PC-3 (cell line): ENCODE data around the genes ADSS2 and ENSG00000284188.

DNA sequence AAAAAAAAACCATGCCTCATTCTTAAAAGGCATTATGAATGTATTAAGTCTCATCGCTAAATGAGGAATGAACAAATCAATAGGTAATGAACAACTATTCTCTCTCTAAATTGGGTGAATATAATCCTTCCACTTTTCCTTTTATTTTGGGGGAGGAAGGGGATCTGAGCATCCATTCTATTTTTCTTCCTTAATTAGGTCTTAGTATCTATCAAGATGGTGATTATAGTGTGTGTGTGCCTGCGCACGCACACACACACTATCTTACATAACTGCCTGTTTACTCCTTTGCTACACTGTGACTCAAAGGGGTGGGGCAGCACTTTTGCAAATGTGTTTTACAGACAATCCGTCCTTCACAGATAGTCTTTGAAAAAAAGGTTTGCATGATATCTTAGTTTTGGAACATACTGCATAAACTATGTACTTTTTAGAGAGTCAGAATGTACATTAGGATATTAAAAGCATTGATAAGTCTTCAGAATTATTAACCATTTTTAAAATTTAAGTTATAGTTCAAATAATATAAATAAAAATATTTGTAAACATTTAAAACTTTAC lies 191.5 kb downstream of the SDCCAG8 start:
- RAMPAGE, long total RNA: no peak

DNA sequence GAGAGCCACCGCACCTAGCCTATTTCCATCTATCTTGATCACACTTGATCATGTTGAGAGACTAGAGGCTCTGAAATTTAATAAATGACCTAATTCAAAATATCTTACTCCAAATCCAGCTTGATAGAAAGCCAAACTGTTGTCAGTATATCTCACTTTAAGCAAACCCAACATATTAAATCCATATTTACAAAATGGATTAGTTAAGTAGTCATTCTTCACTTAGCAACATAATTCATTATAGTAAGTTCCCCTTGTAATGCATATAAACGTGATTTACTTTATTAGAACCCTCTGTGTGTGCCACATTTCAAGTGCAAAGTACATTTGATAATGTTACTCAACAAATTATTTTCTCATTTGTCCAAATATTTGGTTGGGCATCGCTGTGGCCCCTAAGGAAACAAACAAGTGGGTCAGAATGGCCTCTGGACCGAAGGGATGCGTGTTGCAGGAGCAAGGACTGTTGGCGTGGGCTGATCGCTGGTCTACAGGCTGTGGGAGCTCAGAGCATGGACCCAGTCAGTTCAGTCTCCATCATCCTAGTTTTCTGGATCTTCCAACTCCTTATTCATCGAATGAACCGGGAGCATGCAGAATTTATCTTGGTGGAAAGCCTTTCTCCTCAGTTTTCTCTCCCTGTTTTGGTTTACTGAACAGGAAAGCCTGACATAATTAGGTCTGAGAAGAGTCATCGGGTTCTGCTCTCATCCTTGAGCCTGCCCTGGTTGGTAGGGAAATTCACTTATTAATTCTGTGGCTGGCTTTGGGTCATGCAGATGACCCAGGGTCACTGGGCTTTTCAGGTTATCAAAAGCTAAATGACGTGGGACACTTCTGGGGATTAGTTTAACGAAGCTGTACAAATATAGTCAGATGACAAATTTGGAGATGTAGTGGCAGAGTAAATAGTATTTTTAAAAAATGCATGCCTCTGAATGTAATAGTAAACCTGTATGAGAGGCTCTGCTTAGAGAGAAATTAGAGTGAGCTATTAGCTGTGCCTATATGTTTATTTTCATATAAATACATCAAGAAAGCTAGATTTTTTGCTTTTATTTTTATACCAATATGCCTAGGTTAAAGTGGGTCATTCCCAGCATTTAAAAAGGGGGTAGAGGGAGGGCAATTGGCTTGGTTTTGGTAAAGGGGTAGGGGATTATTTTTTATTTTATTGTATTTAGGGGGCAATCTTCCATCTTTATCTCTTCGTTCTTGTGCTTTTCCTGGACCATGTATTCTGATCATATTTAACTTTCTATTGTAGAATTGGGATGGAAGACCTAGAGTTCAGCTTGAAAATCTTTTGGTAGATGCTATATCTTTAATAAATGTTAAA lies 200.2 kb downstream of the SDCCAG8 start:
- RAMPAGE, long total RNA: no peak

DNA sequence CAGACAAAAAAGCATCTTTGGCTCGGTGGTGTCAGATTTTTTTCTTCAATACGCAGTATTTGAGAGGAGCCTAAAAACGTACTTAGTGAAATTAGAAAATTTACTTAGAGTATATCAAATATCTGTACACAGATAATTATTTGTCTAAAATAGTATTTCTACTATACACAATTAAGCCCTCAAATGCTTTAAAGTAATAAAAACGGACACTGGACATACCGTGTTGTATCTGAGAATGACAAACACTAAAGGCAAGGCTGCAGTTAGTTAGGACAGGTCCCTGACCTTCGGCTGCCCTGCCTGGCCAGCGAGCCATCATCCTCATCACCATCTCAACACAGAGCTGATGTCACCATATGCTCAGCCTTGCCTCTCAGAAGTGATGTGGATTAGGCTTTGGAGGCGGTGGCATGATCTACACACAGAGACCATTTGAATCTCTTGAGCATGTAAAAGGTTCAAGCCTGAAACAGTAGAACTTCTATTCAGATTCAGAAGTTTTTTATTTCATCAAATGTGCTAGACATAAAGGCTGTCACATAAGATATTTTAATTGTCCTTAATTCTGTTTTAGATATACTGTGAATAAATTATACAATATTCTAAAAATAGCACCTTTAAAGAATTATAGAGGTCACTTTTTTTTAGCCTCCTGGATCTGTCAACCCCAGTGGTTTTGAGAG lies 244.7 kb downstream of the SDCCAG8 start:
- RAMPAGE, long total RNA: no peak

GRCh38 chr1:243505956-243506669 lies 250.3 kb downstream of the SDCCAG8 start:
- RAMPAGE, long total RNA: no peak

DNA sequence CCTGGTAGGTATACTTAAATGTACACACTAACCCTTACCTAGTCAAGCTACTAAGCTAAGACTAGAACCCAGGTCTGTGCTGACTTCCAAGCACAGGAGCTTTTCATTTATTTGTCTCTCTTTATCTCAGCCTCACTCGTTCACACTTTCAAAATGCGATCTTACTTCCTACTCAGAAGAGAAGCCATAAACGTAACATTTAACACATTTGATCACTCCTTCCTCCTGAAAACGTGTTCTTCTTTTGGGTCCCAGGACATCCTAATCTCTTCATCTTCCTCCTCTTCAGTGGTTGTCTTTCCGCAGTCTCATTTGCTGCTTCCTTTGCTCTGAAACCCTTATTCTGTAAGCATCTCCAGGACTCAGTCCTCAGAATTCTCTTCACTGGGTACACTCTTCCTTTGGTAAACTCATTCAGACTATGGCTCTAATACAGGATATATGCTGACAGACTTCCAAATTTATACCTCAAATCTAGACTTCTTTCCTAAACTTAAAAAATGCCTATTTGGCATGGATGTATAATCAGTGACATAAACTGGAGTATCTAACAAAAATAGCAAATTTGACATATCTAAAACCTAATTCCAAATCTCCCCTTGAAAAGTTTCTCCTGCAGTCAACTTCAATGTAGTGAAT lies 228.8 kb downstream of the AKT3 start:
- RAMPAGE, long total RNA: no peak

DNA sequence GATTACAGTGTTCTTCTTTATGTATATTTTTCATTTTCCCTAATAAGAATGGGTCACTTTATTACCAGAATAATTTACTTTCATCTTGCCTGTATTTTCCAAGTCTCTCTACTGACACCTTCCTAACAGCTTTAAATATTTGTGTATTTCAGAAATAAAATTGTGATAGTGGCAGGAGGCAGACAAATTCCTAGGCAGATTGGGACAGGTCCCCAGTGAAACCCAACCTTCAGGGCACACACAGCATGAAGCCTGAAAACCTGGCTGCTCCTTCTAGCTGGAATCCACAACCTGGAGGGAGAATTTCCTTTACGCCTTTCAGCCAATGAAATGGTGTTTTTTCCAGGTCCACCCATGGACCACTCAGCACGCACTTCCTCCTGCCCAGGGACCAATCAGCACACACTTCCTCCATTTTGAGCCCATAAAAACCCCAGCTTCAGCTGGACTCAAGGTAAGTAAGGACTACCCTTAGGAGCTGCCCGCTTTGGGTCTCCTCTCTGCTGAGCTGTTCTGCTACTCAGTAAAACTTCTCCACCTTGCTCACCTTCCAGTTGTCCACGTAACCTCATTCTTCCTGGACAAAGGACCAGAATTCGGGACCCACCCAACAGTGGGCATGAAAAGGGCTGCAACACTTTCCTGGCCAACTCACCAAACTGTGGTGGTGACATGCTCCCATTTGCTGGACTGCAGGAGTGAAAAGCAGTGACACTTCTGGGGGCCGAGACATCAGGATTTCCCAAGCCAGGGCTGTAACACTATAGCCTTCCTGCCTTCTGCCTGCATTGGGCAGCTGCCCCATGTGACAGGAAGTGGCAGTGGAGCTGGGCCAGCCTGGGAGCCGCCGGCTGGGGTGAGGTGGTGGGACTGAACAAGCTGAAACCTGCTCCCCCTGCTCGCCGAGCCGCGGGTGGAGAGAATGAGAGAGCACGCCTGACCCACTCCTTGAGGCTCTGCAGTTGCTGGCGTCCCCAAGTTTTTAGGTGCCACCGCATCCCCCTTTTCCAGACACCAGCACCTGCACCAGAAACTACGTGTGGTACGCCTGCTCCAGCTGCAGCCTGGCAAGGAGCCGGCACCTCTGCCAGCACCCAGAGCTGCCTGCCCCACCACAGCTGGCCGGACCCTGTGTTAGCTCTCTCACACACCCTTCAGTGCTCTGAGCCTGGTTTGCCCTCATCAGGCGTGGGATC lies 119.8 kb downstream of the AKT3 start:
- RAMPAGE, long total RNA: no peak

- RAMPAGE, long total RNA: no peak
These were observed 16.8 kb downstream of the ZBTB18 start for GRCh38 chr1:244067843-244068374.

GRCh38 chr1:244092732-244093605 lies 41.9 kb downstream of the ZBTB18 start:
- RAMPAGE, long total RNA: no peak

DNA sequence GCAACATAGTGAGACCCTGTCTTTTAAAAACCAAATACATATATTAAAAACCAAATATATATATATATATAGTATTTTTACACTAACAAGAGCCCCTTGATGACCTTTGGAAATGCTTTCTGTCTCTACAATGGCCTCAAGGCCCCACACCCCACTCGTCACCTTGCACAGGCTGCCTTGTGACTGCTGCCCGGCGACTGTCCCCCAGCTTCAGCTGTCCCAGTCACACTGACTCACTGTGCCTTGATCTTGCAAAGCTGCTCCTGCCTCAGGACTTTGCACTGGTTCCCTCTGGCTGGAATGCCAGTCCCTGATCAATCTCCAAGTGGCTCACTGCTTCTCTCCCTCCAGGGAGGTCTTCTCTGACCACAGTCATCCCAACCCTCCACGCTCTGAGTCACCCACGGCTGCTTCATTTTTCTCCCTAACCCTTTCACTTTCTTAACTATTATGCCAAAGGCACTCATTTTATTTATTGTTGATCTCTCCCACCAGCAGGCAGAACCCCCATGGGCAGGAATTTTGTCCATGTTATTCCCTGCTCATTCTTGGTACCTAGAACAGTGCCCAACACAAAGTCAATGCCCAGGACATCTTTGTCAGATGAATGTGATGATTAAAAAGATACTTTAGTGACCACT lies 53.2 kb downstream of the ZBTB18 start:
- RAMPAGE, long total RNA: no peak

DNA sequence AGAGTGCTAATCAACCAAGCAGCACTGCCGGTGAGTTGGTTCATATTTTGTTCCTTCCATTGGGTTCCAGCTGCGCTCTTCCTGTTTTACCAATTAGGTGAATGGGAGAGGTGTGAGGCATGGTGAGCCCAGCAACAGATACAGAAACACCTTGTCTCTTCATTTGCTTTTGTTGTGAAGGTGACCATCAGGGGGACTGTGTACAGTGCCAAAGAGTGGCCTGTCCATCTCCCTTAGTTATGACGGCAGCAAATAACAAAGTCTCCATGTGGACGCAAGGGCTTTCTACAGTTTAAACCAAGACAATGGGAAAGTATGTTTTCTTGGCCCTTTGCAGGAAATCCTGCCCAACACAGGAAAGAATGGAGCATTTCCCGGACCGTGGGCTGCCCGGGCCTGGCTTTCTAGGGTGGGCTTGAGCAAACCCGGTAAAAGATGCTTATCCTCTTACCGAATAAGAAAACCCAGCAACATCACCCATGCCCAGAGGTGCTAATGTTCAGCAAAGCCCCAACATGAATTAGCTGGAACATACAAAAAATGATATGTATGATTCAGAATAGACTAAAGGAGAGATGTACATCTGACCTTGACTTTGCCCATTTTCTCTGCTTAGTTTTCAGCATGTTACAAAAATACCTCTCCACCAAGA lies 87.3 kb downstream of the ZBTB18 start:
- RAMPAGE, long total RNA: no peak

GRCh38 chr1:244154808-244155197 lies 103.7 kb downstream of the ZBTB18 start:
- RAMPAGE, long total RNA: no peak

DNA sequence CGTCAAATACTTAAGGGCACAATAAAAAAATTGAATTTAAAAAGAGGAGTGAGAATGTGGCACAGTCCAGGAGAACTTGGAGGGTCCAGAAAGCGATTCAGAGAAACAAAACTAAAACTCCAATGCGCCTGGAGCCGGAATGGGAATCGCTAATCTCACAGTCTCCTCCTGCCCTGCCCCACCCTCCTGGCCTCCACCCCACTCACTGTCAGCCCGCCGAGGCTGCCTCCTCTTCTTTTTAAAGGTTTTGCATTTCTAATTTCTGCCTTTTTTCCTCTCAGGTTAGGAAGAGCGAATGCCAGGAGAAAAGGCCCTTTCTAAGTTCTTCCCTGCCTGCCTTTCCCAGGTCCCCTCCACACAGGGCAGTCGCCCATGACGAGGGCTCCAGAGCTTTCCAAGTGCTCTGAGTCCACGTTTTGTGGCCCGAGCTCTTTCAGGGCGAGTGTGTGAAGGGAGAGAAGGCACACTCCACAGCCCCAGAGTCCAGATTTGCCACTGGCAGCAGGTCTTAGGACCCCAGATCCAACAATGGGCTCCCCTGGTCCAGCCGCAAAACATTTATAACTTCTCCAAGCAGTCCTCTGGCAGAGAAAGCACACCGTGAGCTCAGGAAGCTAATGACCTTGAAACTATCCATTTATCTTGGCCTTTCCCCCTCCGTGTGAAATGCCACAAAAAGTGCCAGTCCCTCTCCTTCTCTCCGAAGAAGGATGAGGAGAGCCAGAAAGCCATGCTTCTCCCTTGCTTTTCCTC lies 135.5 kb downstream of the ZBTB18 start:
- RAMPAGE, long total RNA: no peak

DNA sequence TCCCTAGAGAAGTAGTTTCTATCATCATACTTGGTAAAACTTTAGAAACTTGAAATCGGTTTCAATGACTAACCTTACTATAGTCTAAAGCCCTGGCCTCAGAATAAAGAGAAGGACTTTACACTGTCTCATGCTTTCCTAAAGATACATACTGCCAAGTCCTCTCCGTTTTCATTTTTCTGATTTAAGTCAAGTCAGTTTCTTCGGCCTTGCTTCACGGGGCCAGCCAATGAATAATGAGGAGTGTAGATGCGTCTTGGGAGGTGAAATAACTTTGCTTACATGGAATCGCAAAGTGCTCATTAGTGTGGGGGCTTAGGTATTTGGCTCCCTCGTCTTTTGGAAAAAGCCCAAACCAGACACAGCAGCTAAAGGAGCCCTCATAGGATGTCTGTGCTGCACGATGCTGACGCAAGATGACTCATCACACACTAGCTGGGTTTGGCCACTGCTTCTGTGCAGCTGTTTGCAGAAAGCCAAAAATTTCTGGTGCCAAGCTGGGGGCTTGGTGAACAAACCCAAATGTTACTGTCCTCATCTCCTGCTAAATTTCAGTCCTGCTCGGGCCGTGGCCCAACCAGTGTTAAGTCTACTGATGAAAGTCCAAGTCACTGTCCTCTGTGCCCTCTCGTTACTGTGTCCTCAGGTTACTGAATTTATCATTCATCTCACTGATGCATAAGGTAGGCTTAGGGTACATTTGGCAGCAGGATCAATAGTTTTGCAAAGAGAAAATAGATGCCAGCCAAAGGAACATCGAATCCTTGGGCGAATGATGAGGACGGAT lies 78.7 kb upstream of the C1orf100 start:
- RAMPAGE, long total RNA: no peak

DNA sequence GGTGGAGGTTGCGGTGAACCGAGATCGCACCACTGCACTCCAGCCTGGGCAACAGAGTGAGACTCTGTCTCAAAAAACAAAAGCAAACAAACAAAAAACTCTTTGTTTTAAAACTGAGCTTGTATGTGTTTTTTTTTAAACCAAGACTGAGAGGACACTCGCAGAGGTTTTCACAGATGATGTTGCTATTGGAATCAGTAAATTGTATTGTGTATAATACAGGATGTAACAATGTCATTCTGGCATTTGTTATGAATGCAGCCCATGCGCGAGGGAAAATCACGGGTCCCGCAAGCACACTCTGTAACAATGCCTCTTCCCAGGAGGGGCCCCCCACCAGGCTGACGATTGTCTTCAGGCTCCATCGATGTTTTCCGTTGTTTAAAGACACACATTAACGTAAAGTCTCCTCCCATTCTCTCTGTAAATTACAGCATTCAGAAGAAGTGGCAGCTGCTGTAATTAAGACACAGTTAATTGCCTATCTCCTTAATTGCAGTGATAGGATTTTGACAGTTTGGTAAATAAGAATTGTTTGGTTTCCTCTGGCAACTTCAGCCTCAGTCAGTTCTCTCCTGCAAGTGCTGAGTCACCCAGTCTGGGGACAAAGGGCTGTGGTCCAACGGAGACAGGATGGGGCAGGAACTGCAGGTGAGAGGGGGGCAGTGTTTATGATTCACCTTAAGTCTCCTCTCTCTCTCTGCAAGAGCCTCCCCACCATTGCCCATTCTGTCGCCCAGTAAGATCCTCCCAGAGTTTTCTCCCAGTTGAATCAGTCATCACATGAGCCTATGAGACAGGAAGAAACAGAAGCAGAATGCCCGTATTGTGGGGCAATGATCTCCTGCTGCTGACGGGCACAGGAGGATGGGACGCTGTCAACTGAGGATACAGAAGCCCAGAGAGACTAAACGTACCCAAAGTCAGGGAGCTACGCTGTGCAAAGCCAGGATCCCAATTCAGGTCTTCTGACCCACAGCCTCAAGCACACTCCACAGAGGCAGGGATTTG lies 10.9 kb upstream of the C1orf100 start:
- RAMPAGE, long total RNA: no peak

- RAMPAGE, long total RNA: no peak
These were observed 9.2 kb downstream of the C1orf100 start for GRCh38 chr1:244361621-244362096.

GRCh38 chr1:244366889-244367397 lies 14.5 kb downstream of the C1orf100 start:
- RAMPAGE, long total RNA: no peak

DNA sequence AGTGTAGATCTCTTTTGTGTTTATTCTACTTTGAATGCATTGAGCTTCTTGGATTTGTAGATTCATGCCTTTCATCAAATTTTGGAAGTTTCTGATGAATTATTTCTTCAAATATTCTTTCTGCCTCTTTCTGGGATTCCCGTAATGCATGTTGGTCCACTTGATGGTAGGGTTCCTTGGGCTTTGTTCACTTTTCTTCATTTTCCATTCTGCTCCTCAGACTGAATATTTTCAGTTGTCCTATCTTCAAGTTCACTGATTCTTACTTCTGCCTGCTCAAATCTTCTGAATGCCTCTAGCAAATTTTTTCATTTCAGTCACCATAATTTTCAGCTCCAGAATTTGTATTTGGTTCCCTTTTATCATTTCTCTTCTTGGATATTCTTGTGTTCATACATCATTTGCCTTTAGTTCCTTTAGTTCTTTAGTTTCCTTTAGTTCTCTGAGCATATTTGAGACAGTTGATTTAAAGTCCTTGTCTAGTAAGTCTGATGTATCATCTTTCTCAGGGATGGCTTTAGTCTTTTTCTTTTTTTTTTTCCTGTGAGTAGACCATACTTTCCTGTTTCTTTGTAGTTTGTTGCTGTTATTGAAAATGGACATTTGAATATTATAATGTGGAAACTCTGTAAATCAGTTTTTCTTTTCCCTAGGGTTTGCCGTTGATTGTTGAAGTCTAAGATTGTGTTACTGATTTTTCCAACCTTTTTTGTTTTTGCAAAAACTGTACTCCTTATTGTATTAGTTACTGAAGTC lies 48.8 kb downstream of the C1orf100 start:
- RAMPAGE, long total RNA: no peak

GRCh38 chr1:244450596-244450890 lies 1.2 kb downstream of the ADSS2 start:
- RAMPAGE, long total RNA: no peak

DNA sequence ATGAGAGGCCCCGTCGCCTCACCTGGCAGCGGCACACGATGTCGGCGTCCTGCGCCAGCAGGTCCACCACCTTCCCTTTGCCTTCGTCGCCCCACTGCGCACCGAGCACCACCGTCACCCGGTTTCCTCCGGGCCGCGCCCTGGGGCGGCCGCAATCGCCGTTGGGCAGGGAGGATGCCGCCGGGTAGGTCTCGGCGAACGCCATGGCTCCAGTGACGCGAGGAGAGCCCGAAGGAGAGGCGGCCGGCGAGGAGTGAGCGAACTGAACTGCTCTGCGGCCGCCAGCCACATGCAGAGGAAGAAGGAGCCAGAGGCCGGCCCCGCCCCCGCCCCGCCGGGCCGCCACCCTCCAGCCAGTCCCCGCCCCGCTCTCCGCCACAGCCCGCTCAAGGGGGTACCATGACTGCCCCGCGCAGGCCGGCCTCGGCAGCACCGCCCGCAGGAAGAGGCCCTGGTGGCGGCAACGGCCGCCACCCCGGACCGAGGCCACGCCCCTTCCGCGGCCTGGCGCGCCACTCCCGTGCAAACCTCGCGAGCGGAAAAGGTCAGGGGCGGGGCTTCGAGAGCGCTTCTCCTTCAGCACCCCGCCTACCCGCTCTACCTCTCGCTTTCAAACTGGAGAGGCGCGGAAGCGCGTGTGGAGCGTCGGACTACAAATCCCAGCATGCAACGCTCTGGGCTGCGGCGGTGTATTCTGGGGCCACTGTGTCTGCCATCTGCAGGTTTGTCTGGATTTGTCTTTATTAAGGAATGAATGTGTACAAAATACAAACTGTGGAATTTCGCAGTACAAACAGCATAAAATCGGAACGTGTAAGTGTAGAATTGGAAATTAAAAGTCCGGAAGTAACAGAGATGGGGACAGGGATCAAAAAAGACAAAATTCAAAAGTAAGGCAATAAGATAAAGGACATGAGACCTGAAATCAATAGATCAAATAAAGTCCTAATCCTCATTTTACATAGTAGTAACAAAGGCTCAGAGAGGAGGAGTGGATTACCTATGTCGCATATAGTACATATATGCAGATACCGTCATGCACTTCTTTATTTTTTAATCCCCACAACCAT lies at the start of gene ADSS2:
TSS of gene ADSS2 (minus strand) at position 297 of the 1,070 bp plus-strand sequence.
- RAMPAGE, long total RNA: no peak

DNA sequence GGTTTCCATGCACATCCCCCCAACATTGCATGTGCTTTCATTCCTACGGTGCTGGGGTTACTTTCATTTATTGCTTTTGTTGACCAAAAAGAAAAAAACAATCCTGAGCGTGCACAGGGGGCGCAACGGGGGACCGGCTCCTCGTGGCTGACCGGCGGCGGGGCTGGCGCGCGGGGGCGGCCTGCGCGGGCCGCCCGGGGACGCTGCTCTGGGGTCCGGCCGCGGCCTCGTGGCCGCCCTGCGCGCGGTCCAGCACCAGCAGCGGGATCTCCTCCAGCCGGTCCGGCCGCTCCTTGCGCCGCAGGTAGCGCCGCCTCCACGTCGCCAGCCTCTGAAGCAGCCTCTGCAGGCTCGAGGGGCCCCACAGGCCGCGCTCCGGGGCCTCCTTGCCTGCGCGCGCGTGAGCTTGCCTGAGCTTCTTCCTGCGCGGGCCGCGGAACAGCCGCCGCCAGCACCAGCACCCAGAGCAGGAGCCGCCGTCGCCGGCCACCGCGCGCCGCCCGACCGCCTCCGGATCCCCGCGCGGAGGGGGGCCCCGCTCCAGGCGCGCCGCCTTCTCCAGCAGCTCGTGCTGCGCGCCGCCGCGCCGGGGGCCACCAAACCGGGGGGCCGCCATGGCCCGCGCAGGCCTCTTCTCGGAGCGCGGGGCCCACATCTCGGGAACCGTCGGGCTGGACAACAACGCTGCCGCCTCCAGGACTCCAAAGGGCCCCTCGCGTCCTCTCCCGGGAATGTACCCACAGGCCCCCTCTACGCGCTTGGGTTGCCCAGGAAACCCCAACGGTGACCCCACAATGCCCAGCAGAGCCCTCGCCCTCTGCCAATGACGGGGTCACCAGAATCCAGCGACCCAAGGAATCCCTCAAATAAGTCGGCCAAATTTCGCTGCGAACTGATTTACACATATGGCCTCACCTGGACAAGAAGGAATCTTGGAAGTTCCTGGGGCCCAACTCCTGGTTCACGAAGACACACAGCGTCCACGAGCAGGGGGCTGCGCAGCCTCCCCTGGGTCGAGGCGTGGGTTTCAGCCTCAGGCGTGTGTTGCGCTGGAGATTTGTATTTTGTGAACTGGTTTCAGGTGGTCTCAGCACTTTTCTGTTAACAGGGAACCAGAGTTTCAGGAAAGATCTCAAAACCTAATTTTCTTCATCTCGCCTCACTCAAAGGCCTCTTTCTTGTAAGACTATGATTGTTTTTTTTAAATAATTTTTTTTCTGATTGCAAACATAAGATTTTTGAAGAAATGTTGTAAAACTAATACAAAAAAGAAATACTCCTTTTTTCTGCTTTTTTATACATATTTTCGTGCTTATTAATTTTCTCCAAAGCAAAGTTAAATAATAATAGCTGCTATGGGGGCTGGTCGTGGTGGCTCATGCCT lies at the start of gene ENSG00000284188:
TSS of gene ENSG00000284188 (minus strand) at position 708 of the 1,384 bp plus-strand sequence.
- RAMPAGE, long total RNA: no peak